Heart (tissue), 3 donors: ENCODE measurements around the gene FAM13B.

- RAMPAGE, long total RNA, 2 experiments: no peak in any of the 2 experiments
Observed at GRCh38 chr5:136043684-136044554, 15.1 kb downstream of the TGFBI start.

DNA sequence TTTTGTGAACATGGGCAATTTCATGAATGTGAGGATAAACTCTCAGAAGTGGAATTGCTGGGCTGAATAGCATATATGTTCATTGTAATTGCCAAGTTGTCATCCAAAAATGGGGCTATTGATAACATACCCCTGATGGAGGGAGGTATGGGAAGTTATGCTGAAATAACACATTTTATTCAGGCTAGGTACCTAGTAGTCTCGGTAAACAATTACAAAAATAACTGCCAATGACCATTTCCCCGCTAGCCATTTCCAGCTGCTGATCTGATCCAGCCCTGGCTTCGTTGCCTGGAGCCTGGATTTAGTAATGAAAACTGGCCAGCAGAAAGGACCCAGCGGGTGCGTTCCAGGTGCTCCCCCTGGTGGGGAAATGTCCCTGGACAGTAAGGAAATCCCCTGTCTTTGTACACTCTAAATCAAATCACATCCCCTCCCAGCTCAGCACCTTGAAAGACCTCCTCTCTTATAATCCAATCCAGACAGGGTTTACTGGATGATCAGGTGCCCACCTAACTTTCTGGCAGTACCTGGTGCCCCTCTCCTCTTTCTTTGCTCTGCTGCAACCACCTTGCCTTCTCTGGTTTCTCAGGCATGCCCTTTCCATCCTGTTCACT is 50.3 kb upstream of the SMAD5 start:
- RAMPAGE, long total RNA, 2 experiments: no peak in any of the 2 experiments

- RAMPAGE, long total RNA, 2 experiments: no peak in any of the 2 experiments
Observed at GRCh38 chr5:136645080-136645279, 279.6 kb upstream of the TRPC7 start.

DNA sequence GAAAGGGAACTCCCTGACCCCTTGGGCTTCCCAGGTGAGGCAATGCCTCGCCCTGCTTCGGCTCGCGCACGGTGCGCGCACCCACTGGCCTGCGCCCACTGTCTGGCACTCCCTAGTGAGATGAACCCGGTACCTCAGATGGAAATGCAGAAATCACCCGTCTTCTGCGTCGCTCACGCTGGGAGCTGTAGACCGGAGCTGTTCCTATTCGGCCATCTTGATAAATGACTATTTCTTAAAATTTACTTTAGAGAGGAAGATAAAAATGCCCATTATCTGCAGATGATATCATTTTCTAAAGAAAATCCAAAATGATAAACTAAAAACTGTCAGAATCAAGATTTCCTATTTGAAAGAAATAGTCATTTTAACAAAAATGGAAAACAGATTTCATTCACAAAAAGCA is 448.7 kb downstream of the SPOCK1 start:
- RAMPAGE, long total RNA, 2 experiments: no peak in any of the 2 experiments

DNA sequence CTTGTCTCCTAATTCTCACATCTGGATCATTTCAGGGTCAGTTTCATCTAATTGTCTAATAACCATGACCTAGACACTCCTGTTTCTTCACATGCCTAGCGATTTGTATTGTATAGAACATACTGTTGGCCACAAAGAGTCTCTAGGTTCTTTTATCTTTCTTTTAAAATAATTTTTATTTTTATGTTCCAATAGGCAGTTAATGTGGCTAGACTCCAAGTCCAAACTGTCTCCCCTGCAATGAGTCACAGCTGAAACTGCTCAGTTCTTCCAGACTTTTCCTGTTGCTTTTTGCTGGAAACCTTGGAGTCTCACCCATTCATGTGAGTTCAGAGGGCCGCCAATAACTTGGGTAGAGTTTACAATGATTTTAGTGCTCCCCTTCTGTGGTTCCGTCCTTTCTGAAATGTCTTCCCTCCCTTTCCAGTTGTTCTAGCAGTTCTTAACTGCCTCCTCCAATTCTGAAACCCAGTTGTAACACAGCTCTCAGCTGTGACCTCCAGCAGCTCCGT is 198.7 kb downstream of the SPOCK1 start:
- RAMPAGE, long total RNA, 2 experiments: no peak in any of the 2 experiments

DNA sequence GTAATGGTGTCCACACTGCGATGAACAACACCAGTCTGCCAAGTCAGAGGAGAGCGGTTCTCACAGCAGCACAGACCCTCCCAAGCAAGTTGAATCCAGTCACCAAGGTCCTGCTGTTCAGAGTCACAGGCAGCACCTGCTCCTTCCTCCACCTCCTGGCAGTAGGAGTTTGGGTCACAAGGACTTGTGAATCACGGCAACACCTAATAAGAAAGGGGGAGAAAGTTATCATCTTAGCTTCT is 114.0 kb downstream of the KLHL3 start:
- RAMPAGE, long total RNA, 2 experiments: no peak in any of the 2 experiments

DNA sequence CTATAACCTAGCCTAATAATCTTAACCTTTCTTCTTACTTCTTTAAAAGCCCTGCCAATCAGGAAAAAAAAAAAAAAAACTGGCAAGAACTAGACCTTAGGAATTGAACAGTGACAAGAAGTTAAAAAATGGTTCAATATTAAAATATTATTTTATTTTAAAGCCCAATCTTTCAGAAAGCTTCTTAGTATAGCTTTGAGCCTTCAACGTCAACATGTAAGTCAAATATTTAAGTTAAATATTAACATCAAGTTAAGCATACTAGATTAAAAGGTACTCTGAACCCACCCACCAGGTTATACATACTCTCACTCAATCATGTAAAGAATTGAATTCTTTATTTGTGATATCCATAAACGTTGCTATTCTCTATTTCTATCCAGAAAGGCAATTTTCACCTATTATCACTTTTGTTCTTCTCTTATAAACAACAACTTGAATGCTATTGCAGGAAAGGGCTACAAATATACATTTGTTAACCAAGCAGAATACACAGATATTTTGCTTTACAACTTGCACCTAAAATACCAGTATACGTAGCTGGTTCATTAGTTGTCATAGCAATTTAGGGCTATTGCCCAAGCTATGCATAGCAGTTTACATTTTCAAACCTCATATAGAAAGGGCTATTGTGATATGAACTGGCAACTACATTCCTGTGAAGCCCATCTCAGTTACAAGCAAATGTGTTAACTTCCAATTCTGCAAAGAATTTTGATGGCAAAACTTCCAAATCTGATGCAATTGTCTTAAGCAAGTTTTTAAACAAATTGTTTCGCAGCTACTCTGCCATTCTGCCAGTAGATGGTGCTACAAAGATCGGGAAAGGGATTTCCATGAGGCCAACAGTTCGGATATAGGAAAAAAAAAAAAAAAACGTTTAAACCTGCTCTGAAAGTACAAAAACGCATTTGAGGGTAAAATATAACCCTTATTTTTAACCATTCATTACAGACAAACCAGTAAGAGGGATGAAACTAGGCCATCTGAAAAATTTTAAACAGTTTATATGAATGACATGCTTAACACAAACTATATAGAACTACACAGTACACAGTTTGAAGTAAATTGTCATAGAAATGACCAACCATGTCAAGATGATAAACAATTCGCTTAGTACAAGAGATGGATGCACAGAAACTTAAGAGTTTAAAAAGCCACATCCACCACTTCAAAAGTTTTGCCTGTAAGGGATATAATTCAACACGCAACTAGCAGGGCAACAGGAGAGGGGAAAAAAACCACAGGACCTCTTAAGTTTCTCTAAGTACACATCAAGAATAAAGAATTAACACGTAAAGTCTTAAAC is 2.5 kb downstream of the HNRNPA0 start:
- RAMPAGE, long total RNA, 2 experiments: no peak in any of the 2 experiments

DNA sequence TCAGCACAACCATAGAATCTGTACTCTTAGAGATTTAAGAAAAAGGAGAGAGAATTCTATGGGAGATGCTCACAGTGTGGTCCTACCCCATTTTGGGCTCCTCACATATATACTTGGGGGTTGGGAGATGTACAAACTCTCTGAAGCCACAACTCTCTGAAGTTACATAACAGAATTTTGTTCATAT is 48.4 kb upstream of the HNRNPA0 start:
- RAMPAGE, long total RNA, 2 experiments: no peak in any of the 2 experiments

DNA sequence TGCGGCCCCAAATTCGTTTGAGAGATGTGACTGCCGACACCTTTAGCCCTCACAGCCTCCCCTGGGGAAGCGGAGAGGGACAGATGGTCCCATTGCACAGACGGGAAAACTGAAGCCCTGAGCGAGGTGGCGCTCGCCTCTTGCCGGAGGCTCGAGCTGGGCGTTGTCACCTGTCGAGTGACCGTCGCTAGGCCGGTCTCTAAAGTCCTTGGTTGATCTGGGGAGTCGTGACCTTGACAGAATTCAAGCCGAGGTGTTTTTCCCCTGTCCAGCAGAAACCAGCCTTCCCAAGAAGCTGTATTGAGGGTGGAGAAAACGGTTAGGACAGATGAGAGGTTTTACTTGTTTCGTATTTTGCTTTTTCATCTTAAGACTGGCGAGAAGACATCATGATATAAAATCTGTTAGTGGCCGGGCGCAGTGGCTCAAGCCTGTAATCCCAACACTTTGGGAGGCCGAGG is 367 bp downstream of the PKD2L2 start:
- RAMPAGE, long total RNA, 2 experiments: no peak in any of the 2 experiments

GRCh38 chr5:138032622-138033300 is at the start of gene FAM13B:
TSS of gene FAM13B (minus strand) at chr5:138033079.
- RAMPAGE, long total RNA, 2 experiments: start-site peak on the plus strand in 1 of 2 experiments, at chr5:138033170-138033175 at its widest, 6 reads per replicate; start-site peak on the minus strand in 1 of 2 experiments, at chr5:138033041-138033054 at its widest, 28 reads per replicate

DNA sequence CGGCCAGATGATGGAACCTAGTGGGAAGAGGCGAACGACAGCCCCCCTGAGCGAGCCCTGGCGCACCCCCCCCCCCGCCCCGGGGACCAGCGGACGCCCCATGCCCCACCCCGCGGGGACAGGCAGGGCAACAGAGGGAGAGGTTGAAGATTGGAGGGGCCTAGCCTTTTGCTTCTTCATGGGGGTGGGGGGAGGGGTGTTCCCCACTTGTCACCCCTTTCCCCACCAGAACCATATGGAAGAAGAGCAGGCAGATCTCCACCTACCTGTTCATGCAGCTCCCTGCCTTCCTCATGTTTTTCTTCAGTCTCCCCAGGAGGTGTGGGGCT is 423 bp downstream of the FAM53C start:
- RAMPAGE, long total RNA, 2 experiments: no peak in any of the 2 experiments

DNA sequence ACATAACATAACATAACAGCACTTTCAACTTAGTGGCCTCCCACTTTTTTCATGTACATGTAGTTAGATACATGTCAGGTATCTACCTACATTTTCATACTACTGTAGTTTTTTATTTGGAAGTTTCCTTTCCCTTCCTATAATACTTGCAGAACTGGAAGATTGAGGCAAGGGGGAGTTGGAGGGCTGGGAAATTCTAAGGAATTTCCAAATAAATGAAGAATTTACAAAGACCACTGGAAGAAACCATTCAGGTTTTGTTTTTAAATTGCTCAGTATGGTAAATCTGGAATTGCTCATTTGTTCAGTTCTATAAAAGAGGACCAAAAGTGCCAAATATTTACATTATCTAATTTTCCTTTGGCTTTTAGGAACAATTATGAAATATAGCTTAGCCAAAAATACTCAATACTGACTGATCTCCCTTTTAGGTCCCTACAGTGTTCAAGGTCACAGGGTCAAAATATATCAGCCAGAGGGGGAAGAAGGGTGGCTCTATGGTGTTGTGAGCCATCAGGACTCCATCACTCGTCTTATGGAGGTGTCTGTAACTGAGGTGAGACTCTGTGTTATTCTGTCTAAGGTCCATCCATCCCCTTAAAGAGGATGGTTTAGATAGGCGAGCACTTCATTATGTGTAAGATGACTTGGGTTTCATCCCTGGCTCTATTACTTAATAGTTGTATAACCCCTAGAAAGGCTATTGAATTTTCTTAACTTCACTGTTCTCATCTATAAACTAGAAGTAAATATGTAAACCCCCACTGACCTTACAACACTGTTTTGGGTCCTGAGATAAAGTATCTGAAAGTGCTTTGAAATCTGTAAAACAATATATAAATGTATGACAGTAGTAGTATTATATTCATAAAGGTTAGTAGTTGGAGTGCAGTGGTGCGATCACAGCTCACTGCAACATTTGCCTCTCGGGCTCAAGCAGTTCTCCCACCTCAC is 26.9 kb downstream of the KDM3B start:
- RAMPAGE, long total RNA, 2 experiments: no peak in any of the 2 experiments

GRCh38 chr5:138390730-138391410 is 38.4 kb downstream of the KDM3B start:
- RAMPAGE, long total RNA, 2 experiments: no peak in any of the 2 experiments

DNA sequence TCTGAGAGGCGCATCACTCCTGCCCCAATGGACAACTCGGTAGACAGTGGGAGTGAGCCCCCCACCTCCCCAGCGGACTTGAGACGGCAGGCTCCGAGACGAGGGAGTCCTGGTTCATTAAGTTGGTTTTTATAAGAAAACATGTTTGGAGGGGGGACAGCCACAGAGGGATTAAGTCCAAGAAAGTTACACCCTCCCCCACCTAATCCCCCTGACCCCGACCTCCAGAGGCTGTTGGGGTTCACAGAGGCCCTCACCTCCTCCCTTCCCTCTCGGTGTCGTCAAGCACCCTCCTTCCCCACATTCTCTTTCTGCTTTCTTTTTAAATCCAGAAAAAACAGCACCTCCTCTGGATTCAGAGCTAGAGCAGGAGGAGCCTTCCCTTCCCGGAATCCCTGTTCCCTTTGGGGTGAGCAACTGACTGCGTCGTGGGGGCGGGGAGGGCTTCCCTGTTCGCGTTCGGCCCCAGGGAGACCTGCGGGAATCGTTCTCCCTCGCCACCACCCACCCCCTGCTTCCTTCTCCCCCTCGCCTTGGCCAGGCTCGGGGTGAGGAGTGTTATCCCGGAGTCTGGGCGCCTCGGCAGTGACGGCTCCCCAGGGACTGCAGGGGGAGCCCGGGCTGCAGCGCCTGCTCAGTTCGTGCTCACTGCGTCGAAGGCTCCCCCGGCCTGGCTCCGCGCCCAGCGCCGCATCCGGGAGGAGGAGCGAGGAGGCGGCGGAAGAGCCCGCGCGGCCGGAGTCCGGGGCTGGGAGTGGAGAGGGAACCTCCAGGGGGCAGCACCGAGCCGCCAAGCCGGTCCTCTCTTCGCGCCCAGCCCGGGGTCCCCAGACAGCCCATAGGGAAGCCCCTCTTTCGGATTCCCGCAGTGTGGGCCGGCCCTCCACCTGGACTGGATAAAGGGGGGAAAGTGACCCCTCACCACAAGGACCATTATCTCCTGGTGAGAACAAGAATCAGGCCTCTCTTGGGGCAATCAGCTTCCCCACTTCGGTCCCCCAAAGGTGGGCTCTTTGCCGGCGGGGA is 1.5 kb upstream of the EGR1 start:
- RAMPAGE, long total RNA, 2 experiments: no peak in any of the 2 experiments

- RAMPAGE, long total RNA, 2 experiments: no peak in any of the 2 experiments
Observed at GRCh38 chr5:138468693-138469082, 3.4 kb downstream of the EGR1 start.

- RAMPAGE, long total RNA, 2 experiments: no peak in any of the 2 experiments
Observed at GRCh38 chr5:138517207-138517857, 25.7 kb downstream of the ETF1 start.

GRCh38 chr5:138541752-138542575 is 1.1 kb downstream of the ETF1 start:
- RAMPAGE, long total RNA, 2 experiments: no peak in any of the 2 experiments

GRCh38 chr5:138569435-138570108 is 5.6 kb downstream of the HSPA9 start:
- RAMPAGE, long total RNA, 2 experiments: no peak in any of the 2 experiments

GRCh38 chr5:138724330-138724959 is 28.8 kb upstream of the CTNNA1 start:
- RAMPAGE, long total RNA, 2 experiments: no peak in any of the 2 experiments

DNA sequence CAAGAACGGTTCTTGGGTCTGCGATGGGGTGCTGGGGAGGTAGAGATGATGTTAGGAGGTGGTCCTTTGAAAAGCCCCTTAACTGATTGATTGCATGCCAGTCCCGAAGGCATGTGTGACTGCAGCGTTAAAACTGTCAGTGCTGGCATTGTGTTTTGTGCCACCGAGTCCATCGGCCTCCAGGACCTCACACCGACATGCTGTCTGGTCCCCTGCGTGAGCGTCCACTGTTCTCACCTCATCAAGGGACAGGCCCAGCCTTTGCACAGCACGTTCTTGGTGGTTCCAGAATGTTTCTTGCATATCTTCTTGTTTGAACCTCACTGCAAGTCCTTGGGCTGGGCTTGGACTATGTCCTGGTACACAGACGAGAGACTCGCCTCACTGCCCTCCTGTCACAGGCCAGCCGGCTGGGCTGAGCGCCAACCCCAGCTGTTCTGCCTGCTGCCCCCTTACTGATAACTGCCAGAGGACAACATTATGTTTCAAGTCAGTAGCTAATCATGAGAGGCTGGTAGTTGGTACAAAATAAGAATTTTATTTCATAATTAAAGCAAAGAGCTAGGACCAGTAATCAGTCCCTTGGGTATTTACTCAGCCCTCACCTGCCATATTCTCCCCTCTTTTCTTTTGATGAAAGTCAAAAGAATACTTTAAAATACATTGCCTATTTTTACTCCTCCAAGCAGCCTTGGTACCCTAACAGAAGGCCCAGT is 52.8 kb upstream of the LRRTM2 start:
- RAMPAGE, long total RNA, 2 experiments: no peak in any of the 2 experiments